SK-N-DZ (cell line): ENCODE data around the genes FCGR3A and DUSP12.

DNA sequence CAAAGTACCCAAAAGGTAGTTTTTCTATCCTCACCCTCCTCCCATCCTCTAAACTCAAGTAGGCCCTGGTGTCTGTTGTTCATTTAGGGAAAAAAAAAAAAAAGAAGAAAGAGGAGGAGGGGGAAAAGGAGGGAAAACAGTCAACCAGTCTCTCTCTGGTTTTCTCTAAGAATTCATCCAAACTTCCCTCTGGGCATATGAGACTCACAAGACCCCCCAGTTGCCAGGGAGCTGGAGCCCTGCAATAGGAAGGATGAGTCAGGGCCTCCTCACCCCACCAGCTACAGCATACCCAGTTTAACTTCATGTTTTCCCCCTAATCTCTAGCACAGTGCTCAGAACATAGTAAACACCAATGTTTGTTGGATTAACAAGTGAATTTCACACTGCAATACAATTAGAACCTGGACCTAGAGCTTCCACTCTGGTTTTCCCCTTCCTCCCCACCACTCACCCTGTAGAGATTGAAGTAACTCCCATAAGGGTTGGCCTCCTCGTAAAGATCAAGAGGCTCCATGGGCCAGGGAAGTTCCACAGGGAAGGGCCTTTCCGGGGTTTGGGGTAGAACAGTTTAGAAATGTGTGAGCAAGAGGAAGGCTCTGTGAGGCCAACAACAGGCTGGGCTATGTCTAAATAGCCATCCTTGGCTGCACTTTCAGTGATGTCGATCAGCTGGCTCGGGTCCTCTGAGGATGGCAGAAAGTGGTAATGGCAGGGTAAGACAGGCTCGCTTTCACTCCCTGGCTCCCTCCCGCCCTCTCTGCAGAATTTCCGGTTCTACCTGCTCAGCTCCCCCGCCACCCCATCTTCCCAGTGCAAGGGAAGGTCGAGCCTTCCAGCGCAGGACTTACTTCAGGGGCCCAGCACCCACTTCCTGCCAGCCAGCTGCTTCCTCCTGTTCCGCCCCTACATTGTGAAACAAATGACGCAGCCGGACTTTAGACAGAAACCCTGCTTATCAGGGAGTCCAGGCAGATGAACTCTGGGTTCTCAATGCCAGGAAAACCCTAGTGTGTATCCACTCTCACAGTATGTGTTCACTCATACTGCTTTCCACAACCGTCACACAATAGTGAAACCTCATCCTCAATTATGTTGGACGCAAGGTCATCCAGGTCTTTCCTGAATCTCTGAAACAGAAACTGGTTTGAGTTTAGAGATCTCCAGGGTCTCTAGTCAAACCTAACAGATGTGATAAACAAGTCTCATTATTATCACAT is 7.5 kb downstream of the F11R start:
RAMPAGE:
- cytosol, long total RNA: no peak
- nucleus, long total RNA: no peak

DNA sequence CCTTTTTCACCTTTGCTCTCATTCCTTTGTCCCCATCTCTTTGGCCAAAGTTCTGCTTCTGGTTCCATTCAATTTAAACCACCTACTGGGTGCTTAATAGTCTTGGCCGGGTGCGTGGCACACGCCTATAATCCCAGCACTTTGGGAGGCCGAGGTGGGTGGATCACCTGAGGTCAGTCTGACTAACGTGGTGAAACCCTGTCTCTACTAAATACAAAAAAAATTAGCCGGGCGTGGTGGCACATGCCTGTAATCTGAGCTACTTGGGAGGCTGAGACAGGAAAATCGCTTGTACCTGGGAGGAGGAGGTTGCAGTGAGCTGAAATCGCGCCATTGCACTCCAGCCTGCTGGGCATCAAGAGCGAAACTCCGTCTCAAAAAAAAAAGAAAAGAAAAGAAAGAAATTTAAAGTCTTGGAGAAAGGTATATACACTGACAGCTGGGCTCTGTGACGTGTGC is 1.5 kb upstream of the F11R start:
RAMPAGE:
- cytosol, long total RNA: no peak
- nucleus, long total RNA: no peak

GRCh38 chr1:161065462-161065848 is 4.2 kb downstream of the ARHGAP30 start:
RAMPAGE:
- cytosol, long total RNA: no peak
- nucleus, long total RNA: no peak

DNA sequence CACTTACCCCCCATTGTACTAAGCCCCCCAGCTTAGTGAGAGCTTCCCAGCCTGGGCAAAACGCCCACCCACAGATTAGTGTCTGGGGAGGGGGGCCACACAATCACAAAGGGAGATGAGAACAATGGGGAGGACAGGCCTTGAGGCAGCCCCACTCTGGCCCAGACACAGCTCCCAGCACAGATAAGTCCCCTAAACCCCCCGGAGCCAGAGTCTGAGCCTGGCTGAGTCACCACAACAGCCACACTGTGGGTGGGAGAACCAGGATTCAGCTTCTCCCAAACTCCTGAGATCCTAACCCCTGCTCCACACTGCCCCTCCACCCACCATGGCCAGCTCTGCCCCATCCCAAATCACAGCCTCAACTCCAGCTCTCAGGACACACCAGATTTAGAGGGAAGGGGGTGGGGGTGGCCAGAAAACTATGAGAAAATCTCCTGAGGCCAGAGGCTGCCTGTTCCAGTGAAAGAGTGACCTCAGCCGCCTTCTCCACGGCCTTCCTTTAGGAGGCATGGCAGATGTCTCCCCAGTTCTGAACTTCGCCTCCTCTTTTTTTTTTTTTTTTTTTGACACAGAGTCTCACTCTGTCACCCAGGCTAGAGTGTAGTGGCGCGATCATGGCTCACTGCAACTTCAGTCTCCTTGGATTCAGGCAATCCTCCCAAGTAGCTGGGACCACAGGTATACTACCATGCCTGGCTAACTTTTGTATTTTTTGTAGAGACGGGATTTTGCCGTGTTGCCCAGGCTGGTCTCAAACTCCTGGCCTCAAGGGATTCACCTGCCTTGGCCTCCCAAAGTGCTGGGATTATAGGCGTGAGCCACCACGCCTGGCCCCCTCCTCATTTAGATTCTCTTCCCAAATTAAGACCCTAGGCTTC is 4.0 kb downstream of the NECTIN4 start:
RAMPAGE:
- cytosol, long total RNA: no peak
- nucleus, long total RNA: no peak

RAMPAGE:
- cytosol, long total RNA: no peak
- nucleus, long total RNA: no peak
Measured at GRCh38 chr1:161131386-161132280, 834 bp downstream of the DEDD start.

DNA sequence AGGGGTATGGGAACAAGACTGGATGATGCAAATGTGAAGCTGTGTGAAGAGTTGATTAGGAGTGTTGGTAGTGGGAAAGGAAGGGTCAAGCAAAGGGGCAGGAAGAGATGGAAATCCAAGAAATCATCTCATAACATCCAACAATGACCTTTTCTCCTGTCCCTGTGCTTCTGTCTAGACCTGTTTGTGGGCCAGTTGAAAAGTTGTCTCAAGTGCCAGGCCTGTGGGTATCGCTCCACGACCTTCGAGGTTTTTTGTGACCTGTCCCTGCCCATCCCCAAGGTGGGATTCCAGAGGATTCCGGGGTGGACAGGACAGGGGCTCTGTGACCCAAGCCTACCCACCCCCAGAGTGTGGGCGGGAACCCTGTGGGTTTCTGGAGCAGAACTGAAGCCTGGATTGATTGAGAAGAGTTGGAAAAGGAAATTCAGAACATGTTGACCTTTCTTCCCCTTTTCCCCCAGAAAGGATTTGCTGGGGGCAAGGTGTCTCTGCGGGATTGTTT is 2.5 kb upstream of the PPOX start:
RAMPAGE:
- cytosol, long total RNA: no peak
- nucleus, long total RNA: no peak

DNA sequence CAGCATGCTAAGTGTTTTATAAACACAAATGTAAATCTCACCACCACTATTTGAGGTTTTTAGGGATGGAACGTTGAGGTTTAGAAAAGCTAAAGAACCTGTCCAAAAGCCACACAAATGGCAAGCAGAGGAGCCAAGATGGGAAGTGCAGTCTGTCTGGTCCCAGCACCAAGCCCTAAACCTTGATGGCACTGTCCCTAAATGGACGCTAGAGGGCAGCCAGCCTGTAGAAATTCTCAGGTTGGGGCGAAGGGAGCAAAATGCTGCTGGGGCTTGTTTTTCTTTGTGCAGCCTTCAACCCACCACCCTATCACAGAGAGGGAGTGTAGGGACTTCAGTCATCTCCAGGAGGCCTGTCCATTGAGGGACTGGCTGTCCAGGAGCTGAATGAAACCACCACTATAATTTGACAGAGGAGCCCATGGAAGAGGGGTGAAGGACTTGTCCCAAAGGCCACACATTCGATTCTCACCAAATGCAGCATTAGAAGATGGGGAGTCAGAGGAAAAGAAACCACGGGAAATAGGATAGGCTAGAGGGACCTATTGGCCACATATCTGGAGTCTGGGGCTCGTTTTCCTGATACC is 6.3 kb downstream of the ADAMTS4 start:
RAMPAGE:
- cytosol, long total RNA: no peak
- nucleus, long total RNA: no peak

DNA sequence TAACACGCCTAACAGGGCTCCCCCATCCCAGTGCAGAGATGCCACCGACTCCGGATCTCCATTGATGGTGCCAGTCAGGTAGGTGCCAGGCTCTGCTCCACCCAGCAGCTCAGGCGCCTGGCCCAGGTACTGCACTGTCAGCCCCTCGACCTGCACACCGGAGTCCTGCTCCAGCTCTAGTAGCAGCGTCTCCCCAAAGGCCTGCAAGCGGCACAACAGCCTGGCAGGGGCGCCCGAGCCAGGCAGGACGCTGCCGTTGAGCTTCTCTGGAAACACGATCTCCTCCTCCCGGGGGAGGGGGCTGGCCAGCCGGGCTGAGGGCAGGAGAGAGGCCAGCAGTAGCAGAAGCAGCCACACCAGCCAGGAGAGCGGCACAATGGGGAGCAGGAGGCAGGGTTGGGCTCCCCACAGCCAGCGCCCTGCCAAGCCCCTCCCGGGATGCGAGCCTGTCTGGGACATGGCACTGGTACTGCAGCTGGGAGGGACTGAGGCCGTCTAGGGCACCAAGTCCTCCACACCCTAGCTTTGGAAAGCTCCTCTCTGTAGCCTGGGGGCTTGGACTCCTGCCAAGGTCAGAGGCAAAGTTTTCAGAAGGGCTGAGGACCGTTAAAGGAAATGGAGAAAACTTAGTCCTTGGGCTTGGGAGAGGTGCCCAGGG is 556 bp downstream of the ADAMTS4 start:
RAMPAGE:
- cytosol, long total RNA: no peak
- nucleus, long total RNA: no peak

DNA sequence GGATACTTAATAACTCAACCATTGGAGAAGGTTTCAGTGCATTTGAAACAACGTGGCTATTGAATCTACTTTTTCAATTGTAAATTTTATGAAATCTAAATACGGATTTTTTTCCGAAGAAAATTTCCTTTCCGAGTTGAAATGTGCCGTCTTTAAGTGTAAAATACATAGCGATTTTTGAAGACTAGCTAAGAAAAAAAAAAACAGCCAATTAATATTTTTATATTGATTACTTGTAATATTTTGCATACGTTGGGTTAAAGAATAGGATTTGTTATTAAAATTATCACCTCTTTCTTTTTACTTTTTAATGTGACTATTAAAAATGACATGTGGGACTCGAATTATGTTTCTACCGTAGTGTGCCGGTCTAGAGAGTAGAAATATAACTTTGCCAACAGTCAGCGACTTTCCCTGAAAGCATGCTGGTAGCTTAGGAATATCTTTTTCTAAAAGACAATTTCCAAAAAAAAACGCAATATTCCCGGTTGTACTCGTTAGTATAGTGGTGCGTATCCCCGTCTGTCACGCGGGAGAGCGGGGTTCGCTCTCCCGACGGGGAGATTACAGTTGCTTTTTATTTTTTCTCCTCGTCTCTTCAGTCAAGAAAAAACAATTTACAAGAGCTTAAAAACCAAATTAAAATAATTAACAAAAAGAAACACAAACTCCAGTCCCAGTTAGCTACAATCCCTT is 7.4 kb downstream of the HSPA6 start:
RAMPAGE:
- cytosol, long total RNA: no peak
- nucleus, long total RNA: no peak

GRCh38 chr1:161539666-161540615 is 9.7 kb downstream of the FCGR3A start:
RAMPAGE:
- cytosol, long total RNA: no peak
- nucleus, long total RNA: no peak

DNA sequence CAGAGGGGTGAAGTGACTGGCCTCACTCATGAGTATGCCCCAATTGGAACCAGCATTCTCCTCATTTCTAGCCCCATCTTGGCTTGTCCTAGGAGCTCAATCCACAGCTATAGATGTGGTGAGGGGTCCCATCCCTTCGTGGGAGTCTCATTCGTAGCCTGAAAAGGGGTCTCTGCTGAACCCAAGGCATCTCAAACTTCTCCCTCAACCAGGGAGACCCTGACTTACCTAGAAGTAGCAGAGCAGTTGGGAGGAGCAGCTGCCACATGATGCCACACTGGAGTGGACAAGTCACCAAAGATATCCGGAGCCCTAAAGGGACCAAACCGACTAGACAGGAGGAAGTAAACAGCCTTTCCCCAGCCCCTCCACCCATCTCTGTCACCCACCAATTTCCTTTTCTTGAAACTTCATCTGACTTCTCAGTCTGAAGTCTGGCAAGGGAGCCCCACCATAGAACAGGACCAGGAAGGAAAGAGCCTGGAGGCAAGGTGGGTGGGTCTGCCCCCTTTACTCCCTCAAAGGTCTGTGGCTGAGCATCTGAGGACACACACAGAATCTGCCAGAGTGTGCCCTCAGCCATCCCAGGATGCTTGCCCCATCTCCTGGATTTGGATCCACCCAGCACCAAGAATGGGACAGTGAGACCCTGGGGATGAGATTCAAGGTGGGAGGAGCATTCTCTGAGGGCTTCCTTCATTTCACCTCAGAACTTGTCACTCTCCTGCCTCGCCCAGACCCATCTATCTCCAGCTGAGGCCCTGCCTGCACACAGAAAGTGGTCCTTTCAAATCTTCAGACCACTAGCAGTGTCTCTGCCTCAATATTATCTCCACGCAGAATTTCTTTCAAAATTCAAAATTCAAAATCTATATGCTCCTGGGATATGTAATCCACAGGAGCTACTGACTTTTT is at the start of gene FCGR3A:
TSS of gene FCGR3A (minus strand) at position 350 of the 915 bp plus-strand sequence.
RAMPAGE:
- cytosol, long total RNA: no peak
- nucleus, long total RNA: no peak

RAMPAGE:
- cytosol, long total RNA: no peak
- nucleus, long total RNA: no peak
Measured at GRCh38 chr1:161611811-161612325, 19.1 kb downstream of the FCGR3B start.

GRCh38 chr1:161612326-161613267 is 18.4 kb downstream of the FCGR3B start:
RAMPAGE:
- cytosol, long total RNA: no peak
- nucleus, long total RNA: no peak

DNA sequence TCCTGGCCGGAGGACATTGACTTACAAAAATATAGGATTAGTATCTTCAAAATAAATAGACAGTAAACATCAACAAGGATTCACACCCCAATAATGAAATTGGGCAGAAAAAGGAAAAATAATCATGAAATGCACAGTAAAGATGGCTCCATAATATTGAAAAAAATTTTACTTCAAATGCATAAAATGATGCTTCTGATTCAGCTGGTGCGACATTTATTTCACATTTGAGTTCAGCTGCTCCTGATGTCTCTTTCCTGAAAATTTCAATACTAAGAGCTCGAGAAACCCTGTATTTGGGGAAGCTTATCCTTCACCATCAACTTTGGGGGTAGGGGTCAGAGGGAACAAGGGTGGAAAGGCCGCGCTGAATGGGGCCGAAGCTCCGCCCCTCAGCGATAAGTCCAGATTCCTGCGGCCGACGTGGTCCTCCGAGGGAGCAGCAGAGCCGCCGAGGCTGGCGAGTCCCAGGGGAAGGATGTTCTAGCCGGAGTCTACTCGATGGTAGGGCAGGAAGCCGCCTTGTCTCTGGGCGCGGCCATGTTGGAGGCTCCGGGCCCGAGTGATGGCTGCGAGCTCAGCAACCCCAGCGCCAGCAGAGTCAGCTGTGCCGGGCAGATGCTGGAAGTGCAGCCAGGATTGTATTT is at the start of gene DUSP12:
TSS of gene DUSP12 (plus strand) at position 525 of the 647 bp plus-strand sequence.
RAMPAGE:
- cytosol, long total RNA: start-site peak on the plus strand centred at position 535 of the sequence, 62 bp wide, 1,289 and 2,669 reads in 2 replicates
- nucleus, long total RNA: start-site peak on the plus strand centred at position 527 of the sequence, 46 bp wide, 1,116 and 182 reads in 2 replicates

GRCh38 chr1:161831685-161831971 is 65.5 kb downstream of the ATF6 start:
RAMPAGE:
- cytosol, long total RNA: no peak
- nucleus, long total RNA: no peak

DNA sequence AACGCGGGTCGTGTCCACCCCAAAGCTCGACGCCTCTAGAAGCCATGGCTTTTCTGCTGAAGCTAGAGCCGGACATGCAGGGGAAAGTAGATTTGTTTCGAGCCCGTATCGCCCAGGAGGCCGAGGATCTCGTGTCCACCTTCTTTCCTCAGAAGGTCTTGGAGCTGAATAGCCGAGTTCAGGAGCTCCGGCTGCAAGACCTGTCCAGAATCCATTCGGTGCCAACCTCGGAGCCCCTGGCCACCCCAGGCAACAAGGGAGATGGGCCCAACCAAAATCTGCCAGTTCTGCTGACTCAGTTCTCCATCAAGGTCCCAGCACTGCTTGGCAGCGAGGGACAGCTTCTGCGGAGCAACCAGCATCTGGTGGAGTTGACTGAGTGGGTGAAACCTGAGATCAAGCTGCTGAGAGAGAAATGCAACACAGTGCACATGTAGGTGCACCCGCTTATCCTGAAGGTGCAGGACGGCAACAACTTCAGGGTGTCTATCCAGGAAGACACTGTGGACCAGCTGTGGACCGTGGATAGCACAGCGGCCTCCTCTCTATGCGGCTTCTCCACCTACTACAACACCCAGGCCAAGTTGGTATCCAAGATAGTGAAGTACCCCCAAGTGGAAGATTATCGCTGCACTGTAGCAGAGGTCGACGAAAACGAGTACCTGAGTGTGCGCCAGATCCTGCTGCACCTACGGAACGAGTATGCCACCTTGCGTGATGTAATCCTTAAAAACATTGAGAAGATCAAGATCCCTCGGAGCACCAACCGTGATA is 125.0 kb downstream of the ATF6 start:
RAMPAGE:
- cytosol, long total RNA: no peak
- nucleus, long total RNA: no peak

RAMPAGE:
- cytosol, long total RNA: no peak
- nucleus, long total RNA: no peak
Measured at GRCh38 chr1:162003781-162004381, 19.8 kb downstream of the OLFML2B start.

DNA sequence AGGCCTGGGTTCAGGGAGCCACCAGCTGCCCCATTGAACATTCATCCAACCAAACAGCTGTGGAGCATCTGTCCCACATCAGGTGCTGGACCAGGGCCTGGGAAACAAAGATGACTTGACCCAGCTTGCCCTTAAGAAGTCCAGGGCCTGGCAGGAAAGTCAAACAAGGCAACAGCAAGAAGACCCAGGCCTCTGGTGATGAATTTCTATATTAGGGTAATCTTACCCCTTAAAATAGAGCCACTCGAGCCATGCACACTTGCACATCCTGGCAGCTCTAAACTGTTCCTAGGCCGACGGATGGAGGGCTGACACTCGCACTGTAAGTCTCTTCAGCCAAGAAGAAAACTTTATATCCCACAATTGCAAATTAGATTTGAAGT is 12.1 kb downstream of the OLFML2B start:
RAMPAGE:
- cytosol, long total RNA: no peak
- nucleus, long total RNA: no peak

DNA sequence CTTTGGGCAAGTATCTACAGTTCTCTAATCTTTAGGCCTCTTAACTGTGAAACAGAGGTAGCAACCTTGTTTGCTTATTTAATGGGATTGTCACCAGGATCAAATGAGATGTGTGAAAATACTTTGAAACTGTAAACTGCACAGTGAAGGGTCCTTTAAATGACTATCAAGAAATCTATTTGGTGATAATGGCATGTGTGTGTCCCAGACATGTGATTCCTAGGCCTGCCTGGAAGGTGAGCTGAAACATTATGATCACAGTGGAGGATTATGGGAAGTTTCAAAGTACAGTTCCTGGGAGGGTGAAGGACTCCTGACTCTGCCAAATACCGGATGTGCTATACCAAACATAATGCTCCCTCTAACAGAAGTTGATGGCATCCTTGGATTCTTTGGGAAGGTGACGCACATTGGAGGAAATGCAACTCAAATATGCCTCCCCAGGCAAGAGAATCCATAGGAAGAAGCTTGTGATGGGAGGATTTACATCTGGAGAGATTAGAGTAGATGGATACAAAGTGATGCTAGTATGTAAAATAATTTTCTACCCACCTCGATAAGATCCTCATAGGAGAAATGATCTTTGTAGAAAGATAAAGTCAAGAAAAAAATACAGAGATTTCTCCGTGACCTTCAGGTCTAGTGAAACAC is 62.5 kb downstream of the NOS1AP start:
RAMPAGE:
- cytosol, long total RNA: no peak
- nucleus, long total RNA: no peak

GRCh38 chr1:162421732-162422432 is 9.9 kb upstream of the SH2D1B start:
RAMPAGE:
- cytosol, long total RNA: no peak
- nucleus, long total RNA: no peak